ENCODE measurements around the genes ATF6, SH2D1B and NUF2.

- PRO-cap, result no peak
Observed at GRCh38 chr1:161718666-161719369, 2.5 kb upstream of the FCRLB start.

GRCh38 chr1:161765907-161767072 lies at the start of gene ATF6:
Gene ATF6 (plus strand): TSS chr1:161766320.
- PRO-cap, result bidirectional peak, plus-strand start at chr1:161766324, minus-strand start at chr1:161766147; unidirectional peak, minus-strand start at chr1:161766742

GRCh38 chr1:162017320-162017881 lies 6.3 kb downstream of the OLFML2B start:
- PRO-cap, result no peak

- PRO-cap, result no peak
Observed at GRCh38 chr1:162235149-162235868, 141.3 kb downstream of the SPATA46 start.

DNA sequence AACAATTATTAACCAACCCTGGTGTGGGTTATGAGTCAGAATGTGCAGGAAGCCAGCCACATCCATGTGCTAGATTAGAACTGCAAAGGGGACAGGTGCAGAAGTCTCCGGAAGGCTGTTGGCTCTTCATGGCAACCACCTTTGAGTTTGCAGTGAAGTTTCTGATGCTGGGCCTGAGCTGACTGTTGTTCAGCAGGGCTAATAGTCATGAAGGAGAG lies 70.6 kb downstream of the SPATA46 start:
- PRO-cap, result no peak

- PRO-cap, result no peak
Observed at GRCh38 chr1:162412026-162412361, at the start of gene SH2D1B. Gene SH2D1B (minus strand): TSS chr1:162412136.

GRCh38 chr1:162552158-162552804 lies 9.2 kb upstream of the UAP1 start:
- PRO-cap, result no peak

DNA sequence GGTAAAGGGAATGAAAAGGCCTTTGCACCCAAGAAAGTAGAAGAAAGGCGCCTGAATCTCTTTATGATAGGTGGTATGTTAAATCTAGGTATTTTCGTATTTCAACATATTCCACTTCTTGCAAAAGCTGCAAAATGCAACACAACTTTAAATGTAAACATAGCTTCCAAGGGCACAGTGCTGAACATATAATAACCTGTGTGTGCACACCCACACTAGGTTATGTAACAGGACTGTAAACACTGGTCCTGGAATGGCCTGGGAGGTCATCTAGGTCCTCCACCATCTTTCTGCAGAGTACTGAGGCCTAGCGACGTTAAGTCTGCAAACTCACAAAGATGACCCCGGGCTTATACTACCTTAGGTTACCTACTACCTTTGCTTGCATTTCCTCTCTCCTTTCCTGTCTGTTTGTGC lies 988 bp upstream of the UAP1 start:
- PRO-cap, result no peak

GRCh38 chr1:162626917-162627557 lies 5.2 kb upstream of the DDR2 start:
- PRO-cap, result no peak

GRCh38 chr1:162732602-162733371 lies 57.7 kb upstream of the HSD17B7 start:
- PRO-cap, result no peak

GRCh38 chr1:162781317-162782194 lies 8.9 kb upstream of the HSD17B7 start:
- PRO-cap, result no peak

DNA sequence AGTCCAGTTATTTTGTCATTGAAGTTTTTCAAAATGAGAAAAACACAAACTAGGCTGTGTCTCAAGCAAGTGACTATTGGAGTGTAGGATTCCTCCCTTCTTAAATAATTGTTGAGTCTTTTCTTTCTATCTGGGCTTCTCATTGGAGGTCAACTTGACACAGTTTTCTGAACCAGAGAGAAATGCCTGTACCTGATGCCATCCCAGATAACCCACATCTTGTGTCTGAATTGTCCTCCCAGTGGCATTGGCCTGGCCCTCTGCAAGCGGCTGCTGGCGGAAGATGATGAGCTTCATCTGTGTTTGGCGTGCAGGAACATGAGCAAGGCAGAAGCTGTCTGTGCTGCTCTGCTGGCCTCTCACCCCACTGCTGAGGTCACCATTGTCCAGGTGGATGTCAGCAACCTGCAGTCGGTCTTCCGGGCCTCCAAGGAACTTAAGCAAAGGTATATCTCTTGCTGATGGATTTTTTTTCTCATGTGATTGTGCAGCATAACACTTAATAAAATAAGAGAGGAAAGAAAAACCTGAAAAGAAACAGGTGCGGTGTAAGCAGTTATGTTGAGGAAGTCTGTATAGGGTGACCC lies 2.0 kb downstream of the HSD17B7 start:
- PRO-cap, result no peak

- PRO-cap, result no peak
Observed at GRCh38 chr1:163231382-163231909, 28.7 kb upstream of the RGS5 start.

- PRO-cap, result bidirectional peak, plus-strand start at chr1:163322045, minus-strand start at chr1:163321708; bidirectional peak, plus-strand start at chr1:163322267, minus-strand start at chr1:163322174
Observed at GRCh38 chr1:163321293-163322440, at the start of gene NUF2. Gene NUF2 (plus strand): TSS chr1:163321954.

DNA sequence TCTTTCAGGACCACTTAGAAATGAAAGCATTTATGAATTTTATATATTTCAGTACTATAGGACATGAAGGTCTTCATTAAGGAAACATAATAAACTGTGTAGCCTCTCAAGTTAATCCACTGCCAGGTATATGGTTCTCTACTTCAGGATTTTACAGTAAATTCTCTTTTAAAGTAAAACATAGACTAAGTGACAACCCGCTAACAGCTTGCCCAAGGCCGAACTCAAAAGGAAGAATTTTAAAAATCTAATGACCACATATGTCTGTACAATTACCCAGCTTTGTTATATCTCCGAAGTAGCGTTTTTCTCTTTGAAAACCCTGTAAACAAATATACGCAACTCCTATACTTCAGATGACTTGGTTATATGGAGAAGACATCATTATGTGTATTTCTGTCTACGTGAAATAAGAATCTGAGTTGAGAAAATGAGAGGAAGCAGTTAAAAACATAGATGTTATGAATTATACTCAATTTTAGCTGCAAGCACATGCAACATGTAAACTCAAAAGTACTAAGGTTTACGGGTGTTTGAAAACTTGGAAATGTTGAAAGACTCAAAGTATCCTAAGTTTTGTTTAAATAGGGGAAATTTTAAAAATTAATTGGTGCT lies 2.0 kb downstream of the PBX1 start:
- PRO-cap, result no peak

- PRO-cap, result no peak
Observed at GRCh38 chr1:164587383-164588506, 28.8 kb downstream of the PBX1 start.

GRCh38 chr1:164610518-164610962 lies 51.6 kb downstream of the PBX1 start:
- PRO-cap, result no peak

DNA sequence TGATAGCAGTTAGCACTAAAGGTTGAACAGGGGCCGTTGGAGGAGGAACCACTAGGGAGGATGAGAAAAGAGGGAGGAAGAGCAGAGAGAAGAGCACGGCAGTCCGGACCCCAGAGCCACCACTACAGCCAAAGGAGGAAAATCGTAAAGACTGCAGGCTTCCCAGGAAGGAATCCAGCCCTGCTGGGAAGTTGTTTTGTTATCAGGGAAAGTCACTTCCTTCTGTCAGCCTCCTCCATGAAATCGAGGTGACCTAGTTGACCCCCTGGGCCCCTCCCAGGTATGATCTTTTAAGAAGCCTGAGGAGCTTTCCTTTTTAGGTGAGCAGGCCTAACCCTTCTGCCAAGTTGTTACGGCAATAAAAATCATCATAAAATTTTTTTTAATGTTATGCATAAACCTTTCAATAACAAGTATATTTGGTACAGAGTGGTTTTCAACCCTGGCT lies 88.3 kb downstream of the PBX1 start:
- PRO-cap, result no peak

DNA sequence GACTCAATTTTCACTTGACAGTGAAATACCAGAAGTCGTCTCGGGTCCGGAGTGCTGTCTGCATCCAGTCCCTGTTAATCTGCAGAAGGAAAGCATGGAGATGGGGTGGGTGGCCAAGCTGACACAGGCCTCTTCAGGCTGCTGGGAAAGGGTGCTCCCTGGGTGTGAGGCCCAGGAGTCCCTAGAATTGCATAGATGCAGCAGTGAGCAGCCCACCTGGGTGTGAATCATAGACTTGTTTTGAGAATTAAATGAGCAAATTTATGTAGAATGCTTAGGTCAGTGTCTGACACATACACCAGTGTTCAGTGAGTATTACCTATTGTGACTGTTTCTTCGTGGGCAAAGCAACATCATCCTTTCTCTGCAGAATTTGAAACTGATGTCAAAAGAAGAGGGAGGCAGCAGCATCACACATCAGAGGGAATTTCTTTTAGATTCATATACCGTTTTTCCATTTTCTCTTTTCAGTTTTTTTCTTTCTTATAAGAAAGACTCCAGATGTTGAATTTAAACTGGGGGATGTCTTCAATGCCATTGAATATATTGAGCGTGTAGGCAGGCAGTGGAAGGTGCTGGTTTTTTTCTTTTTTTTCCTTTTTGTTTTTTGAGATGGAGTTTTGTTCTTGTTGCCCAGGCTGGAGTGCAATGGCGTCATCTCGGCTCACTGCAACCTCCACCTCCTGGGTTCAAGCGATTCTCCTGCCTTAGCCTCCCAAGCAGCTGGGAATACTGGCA lies 151.0 kb downstream of the PBX1 start:
- PRO-cap, result no peak

DNA sequence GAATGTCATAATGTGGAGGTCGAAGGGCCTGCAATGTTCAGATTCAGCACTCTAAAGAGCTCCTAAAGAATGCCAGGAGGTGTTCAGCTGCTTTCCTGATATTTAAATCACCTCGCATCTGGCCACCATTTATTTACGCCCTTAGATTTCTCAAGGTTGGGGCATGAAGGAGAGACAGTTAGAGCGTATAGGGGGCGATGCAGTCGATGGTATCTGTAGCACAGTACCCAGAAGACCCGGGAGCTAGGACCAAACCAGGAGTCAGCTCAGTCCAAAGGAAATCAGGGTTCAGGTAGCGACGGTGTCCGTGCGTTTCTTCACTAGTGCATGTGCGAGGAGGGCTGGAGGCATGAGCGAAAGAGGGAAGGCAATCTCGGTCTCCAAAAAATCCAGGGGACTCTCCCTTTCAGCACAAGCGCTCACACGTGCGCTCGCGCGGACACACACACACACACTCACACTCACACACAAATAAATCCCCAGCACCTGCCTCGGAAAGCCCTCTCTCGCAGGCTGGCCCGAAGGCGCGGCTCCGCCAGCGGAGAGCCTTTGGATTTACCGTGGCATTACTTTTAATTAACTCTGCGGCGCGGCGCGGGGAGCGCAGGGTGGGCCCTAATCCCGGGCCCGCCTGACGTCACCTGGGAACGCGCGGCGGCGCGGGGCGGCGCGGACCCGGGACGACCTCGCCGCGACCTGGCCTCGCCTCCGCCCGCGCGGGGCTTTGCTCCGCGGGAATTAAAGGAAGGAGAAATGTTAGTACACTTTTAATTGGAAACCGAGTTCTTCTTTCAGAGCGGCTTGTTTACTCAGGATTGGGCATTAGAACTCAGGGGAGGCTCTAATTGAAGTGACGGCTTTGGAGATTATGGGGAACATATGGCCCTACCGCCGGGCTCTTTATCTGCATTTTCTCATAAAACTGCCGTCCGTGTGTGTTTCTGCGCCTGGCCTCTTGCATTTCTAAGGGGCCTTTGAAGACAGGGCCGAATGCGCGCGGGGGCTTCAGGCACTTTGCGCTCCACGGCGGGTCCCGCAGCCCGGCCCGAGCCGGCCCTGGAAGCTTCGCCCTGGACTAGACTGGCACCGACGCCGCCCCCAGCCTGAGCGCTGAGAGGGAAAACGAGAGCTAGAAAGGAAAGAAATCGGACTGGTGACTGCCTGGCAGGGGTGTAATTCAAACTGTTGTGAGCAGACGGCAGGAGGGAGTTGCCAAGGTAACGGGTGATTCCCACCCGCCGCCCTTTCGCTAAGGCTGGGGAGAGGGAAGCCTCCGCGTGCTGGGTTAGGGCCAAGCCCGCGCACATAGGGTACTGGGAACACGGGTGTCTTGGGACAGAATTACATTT lies 121.1 kb downstream of the LMX1A start:
- PRO-cap, result no peak

Data from SUDHL5 (cell line).